ENCODE measurements around a stretch of chr11.

GRCh38 chr11:118506045-118506724 lies 21.1 kb upstream of the TTC36 start:
- PRO-cap = no peak

DNA sequence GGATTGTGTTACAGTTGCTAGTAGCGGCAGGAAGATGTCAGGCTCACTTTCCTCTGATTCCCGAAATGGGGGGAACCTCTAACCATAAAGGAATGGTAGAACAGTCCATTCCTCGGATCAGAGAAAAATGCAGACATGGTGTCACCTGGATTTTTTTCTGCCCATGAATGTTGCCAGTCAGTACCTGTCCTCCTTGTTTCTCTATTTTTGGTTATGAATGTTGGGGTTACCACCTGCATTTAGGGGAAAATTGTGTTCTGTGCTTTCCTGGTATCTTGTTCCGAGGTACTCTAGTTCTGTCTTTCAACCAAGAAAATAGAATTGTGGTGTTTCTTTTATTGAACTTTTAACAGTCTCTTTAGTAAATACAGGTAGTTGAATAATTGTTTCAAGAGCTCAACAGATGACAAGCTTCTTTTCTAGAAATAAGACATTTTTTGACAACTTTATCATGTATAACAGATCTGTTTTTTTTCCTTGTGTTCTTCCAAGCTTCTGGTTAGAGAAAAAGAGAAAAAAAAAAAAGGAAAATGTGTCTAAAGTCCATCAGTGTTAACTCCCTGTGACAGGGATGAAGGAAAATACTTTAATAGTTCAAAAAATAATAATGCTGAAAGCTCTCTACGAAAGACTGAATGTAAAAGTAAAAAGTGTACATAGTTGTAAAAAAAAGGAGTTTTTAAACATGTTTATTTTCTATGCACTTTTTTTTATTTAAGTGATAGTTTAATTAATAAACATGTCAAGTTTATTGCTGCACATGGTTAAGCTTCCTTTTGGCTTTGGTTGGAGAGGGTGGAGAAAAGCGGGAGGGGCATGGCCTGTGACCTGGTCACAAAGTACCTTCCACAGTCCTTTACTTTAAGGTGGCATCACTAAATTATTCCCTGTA lies 954 bp upstream of the TTC36 start:
- PRO-cap = no peak

- PRO-cap = no peak
Observed at GRCh38 chr11:118561373-118561645, 4.4 kb downstream of the IFT46 start.

- PRO-cap = no peak
Observed at GRCh38 chr11:118572141-118572237, 220 bp upstream of the ARCN1 start.

DNA sequence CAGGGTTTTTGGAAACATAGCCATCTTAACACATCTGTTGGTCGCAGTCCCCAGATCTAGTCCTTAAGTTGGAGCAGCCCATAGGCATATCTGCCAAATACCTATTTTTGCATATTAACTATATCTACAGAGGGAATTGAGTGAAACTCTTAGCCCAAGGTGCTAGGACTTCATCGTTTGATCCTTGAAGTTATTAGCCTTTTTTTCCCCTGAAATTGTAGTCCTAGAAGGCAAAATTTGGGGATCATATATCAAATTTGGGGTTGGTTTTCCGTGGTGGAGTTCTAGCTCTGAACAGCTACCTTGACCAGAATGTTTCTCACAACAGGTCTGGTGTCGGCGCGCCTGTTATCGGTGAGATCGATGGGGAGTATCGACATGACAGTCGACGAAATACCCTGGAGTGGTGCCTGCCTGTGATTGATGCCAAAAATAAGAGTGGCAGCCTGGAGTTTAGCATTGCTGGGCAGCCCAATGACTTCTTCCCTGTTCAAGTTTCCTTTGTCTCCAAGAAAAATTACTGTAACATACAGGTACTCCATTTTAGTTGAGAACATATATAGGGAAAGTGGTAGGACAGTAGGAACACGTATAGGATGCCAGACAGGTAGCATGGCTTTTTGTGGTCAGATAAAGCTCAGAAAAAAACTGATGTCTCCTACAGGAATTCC lies 9.9 kb upstream of the PHLDB1 start:
- PRO-cap = no peak

DNA sequence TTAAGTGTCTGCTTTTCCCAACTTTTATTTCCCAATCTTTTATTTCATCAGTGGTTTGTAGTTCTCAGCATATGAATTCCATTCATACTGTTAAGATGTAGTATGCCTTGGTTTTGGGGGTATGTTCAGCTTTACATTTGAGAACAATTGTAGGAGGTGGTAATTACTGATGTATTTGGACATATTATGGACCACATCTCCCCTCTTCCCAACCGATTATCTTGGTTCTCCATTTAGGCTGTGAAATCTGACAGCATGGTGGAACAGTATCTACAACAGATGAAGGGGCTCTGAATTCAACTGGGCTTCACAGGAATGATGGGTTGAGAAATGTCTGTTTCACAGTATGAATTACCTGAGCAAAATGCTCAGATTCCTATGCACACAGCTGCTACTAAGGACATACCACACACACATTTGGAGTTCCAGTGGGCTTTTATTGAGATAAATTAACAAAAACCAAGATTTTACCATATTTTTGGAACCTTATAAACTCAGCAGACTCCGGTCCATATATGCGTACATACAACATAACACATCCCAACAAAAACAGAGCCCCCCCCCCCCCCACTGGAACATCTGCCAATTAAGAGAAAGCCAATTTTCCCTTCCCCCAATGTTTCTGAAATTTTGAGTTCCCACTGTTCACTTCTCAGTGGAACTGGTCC lies 43.5 kb downstream of the DDX6 start:
- PRO-cap = no peak

DNA sequence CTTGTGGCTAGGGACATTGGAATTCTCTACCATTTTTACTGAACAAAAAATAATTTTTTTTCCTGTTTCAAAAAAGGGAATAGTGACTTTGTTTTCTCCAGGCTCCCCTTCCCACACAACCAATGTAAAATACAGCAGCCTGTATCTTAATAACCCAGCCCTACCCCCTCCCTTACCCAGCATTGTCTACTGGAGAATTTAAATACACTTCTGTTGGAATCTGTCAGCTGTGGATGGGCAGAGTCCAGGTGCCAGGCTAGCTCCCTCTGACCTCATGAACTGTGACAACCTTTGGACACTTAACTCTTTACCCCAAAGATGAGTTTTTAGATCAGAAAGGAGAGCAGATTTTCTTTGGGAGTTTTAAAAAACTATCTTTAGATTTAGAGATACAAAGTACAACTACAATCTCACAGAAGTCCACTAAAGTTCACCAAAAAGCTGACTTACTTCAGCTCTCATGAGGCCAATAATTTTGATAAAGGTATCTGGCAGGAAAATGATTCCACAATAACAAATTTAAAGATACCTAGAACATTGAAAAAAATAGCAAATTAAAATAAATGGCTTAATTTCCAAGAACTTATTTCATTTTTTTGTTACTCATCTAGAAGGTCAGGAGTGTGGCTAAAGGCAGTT lies 42.8 kb downstream of the DDX6 start:
- PRO-cap = no peak

DNA sequence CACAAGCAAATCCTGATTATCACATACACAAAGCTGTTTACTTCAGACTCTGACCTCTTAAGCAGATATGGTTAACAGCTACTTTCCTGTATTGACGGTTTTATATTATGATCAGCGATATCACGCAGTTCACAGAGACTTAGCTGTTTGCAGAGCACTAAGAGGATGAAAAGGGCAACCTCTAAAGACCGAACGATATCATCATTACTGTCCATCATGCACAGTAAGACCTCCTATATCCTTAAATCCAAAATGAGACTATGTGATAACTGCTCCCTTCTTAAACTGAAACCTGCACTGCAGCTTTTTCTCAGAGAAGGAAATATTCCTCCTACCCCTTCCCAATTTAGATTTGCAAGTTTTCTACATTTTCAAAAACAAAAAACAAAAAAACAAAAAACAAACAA lies 1.4 kb downstream of the DDX6 start:
- PRO-cap = no peak

DNA sequence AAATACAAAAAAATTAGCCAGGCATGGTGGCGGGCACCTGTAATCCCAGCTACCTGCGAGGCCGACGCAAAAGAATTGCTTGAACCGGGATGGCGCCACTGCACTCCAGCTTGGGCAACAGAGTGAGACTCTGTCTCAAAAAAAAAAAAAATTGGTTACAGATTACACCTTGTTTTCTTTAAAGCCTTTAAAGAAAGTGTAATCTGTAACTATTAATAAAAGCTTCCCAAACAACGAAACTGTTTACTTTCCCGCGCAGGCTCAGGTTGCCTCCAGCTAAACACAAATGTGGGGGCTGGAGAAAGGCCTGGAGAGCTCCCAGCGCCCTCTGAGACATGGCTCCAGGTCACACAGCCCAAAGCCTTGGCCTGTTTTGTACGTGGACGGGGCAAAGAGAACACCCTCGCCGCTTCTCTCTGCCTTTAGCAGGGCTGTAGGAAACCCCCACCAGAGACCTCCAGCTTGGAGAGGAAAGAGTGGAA lies 14.0 kb upstream of the CXCR5 start:
- PRO-cap = no peak

DNA sequence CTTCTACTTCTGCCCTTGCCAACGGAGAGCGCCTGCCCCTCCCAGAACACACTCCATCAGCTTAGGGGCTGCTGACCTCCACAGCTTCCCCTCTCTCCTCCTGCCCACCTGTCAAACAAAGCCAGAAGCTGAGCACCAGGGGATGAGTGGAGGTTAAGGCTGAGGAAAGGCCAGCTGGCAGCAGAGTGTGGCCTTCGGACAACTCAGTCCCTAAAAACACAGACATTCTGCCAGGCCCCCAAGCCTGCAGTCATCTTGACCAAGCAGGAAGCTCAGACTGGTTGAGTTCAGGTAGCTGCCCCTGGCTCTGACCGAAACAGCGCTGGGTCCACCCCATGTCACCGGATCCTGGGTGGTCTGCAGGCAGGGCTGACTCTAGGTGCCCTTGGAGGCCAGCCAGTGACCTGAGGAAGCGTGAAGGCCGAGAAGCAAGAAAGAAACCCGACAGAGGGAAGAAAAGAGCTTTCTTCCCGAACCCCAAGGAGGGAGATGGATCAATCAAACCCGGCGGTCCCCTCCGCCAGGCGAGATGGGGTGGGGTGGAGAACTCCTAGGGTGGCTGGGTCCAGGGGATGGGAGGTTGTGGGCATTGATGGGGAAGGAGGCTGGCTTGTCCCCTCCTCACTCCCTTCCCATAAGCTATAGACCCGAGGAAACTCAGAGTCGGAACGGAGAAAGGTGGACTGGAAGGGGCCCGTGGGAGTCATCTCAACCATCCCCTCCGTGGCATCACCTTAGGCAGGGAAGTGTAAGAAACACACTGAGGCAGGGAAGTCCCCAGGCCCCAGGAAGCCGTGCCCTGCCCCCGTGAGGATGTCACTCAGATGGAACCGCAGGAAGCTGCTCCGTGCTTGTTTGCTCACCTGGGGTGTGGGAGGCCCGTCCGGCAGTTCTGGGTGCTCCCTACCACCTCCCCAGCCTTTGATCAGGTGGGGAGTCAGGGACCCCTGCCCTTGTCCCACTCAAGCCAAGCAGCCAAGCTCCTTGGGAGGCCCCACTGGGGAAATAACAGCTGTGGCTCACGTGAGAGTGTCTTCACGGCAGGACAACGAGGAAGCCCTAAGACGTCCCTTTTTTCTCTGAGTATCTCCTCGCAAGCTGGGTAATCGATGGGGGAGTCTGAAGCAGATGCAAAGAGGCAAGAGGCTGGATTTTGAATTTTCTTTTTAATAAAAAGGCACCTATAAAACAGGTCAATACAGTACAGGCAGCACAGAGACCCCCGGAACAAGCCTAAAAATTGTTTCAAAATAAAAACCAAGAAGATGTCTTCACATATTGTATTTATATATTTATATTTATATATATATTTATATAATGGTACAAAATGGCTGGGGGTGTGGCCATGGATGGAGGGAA lies 11.8 kb downstream of the CXCR5 start:
- PRO-cap = no peak

GRCh38 chr11:118900380-118901059 lies 16.8 kb downstream of the CXCR5 start:
- PRO-cap = no peak

GRCh38 chr11:119016841-119017873 lies 986 bp downstream of the RPS25 start:
- PRO-cap = no peak

DNA sequence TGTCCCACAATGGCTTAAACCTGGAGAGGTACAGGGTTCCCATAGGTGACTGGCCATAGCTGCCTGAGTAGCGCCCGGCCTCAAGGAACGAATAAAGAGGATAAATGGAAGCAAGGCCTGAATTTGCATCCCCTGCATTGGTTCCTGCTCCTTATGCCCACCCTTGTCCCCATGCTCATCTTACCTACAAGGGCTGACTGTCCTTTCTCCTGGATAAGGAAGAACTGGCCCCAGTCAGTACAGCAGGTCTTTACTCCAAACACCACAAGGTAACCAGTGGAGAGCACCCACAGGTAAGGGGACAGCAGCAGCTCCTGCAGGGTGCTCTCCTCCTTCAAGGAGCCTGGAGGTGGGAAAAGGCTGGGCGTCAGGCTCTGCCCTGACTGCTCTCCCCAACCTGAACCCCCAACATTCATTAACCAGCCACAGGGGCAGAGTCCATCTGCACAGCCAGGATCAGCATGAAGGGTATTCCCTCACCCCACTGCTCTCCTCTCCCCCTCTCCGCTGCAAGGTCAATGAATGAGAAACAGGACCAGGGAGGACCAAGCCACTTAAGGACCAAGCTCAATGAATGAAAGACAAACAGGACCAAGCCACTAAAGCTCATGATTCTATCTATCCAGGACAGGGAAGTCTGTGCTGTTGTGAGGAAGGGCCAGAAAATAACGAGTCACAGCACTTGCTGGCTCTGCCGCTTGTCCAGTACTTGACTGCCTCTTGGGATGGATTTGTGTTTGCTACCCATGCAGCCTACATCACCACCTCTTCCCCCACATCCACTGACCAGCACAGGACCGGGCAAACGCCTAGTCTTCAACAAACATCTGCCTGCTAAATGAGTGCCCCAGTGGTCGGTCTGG lies 8.4 kb downstream of the TRAPPC4 start:
- PRO-cap = no peak

- PRO-cap = no peak
Observed at GRCh38 chr11:119049440-119049645, 7.7 kb downstream of the HYOU1 start.

GRCh38 chr11:119049646-119049895 lies 7.4 kb downstream of the HYOU1 start:
- PRO-cap = no peak

DNA sequence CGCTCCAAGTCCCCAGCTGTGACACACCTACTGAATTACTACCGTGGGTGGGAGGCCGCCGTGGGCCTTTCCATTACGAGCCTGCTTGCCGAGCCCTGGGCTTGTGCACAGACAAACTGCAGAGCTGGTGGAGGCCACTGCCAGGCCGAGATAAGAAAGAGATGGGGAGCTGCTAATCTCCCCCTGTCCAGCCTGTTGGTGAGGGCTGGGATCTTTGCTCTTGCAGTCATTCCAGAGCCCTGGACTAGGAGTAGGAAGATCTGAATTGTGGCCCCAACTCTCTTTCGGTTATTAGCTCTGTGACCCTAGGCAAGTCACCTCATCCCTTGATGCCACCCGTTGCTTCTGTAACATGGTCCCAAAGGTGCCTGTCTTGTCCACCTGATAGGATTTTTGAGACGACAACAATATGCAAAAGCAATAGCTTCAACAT lies 920 bp downstream of the HMBS start:
- PRO-cap = no peak

DNA sequence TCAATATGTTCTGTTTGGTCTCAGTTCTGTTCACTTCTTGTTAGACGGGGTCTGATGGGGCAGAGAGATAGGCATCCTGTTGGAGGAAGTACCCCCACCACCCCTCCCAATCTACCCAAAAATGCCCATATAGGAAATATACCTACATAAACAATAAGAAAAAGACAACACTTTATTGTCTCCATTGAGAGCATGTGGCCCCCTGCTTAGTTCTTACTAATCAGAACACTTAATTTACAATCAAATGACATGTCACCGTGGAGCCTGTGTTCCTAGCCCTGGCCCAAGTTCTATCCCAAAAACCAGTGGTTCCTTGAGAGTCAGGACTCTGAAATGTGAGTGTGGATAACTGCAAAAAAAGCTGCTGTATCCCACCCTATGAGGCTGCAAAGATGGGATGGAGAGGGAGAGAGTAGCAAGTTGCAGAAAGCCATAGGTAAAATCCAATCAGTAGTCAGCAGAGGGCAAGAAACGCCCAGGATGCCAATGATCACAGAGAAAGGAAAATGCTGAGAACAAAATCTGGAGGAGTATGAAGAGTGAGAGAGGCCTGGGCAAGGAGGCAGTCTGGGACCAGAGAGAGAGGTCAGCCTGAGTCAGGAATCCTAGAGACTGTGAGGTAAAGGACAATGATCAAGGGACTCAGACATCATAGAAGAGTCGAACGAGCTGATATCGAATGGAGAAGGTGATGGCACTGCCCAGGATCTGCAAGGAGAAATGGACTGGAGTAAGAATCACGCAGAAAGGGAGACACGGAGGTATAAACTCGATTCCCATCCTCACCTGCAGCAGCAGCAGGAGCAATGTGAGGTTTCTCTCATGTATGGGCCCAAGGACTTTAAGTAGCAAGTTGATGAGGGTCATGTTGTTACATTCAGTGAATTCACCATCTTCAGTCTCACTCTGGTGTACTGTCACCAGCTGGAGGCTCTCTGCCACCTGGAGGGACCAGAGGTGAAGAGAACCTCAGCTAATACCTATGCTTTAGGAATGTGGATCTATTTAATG lies 1.4 kb upstream of the H2AX start:
- PRO-cap = no peak

- PRO-cap = no peak
Observed at GRCh38 chr11:119172365-119172875, 3.9 kb downstream of the NLRX1 start.

- PRO-cap = no peak
Observed at GRCh38 chr11:119363332-119364435, 17.2 kb upstream of the MFRP start.

- PRO-cap = no peak
Observed at GRCh38 chr11:119364718-119365815, 16.4 kb downstream of the USP2 start.